NT2/D1 (cell line): ENCODE data around the genes TPTE2, GJA3, IL17D and SKA3.

DNA sequence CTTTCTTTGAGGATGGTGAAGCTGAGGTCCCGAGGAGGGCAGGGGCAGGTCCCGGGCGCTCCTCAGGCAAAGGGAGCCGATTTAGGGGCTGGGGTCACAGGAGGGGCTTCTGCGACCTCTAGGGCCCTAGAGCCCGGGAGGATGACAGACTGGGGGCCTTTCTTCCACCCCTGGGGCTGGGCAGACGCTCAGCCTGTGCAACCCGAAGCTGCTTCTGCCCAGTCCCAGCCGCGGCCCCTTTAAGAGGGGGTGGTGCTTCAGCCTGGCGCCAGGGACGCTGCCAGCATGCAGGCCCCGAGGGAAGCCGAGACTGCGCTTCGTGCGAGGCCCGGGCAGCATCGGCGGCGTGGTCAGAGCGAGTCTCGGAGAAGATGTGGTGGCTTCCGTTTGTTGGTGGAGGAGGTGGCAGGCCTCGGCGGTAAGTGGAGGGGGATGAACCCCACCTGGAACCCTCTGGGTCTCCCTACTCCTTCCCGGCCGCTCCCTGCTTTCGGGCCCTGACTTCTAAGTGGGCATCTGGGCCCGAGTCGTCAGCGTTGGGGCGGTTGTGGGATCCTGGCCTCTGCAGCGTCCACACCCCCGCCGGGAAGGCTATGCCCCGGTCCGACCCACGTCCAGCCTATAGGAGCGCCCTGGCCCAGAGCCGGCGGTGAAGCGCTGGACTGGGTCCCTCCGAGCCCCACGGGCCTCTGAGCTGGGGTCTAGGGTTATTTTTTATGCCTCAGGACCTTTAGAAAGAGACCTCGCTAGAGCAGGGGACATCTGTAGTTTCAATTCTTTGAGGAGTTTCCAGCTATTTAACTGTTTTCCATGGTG is 986.4 kb downstream of the TUBA3C start:
- RRBS, 2 experiments = no CpG with 5 or more reads among the region's 46 CpGs

GRCh38 chr13:19561264-19561875 is at the start of gene TPTE2:
TPTE2 (minus strand) TSS chr13:19561532.
- RRBS, 2 experiments = 93% methylated on average over 10 to 11 of the region's 49 CpGs

DNA sequence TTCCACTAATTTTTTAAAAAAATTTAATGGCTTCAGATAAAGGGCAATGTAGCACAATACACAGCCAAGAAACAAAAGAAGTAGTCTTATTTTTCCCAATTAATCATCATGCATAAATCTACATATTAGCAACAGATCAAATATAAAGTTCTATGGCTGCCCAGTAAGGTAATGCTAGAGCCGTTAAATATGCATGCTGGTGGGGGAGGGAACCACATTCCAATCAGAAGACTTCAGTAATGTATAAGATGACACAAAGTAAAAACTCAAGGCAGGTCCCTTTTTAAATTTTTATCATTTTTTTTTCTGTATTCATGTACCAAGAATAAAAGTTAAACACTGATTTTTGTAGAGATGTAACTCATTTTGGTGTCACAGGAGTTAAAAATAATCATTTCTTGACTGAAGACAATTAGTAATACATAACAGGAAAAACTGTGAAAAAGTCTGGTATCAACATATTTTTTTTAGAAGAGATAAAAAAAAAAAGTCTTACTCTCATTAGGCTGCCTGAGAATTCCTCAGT is 62.0 kb downstream of the MPHOSPH8 start:
- RRBS, 2 experiments = no CpG with 5 or more reads among the region's 1 CpG

- RRBS, 2 experiments = no CpG with 5 or more reads among the region's 5 CpGs
These were observed 31.5 kb downstream of the PSPC1 start for GRCh38 chr13:19751220-19751584.

DNA sequence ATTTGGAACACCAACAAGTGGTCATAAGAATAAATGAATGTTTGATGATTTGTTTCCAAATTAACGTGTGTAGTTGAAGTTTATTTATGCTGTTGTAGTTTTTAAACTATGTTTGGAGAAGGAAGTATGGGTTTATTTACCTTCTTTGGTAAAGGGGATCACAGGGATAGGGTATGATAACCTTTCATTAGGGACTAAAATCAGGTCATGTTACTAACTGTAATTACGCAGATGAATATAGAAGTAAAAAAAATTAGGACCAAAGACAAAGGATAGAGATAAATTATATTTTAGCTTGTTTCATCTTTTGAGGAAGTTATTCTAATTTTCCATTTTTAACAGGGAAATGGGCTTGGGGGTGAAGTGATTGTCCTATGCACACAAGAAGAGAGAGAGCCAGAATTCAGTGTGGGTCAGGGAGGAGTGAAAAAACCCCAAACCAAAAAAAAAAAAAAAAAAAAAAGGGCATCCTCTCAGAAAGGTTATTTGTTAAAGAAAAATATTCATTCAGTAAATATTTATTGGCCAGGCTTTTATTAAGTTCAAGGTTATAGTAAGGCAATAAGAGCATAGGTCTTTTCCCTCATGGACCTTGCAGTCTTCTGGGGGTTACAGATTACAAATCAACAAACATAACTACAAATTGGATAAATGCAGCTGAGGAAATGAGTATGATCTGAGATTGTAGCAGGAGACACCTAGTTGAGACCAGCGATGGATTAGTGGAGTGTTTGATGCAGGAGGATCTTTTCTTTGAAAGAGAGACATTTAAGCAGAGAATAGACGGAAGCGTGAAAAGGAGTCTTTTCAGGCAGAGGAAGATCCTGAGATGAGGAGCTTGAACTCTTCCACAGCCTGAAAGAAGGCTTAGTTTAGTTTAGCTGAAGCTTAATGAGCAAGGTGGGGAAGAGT is 11.9 kb downstream of the ZMYM2 start:
- RRBS, 2 experiments = no CpG with 5 or more reads among the region's 5 CpGs

DNA sequence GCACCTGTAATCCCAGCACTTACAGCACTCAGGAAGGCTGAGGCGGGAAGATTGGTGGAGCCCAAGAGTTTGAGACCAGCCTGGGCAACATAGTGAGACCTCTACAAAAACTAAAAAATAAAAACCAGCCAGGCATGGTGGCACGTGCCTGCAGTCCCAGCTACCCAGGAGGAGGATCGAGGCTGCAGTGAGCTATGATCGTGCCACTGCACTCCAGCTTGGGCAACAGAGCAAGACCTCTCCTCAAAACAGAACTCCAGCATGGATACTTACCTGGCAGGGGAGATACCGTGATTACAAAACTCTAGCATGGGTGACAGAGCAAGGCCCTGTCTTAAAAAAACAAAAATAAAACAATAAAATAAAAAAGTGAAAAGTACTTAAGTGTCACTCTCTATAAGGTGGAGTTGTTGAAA is 95.3 kb downstream of the GJA3 start:
- RRBS, 2 experiments = no CpG with 5 or more reads among the region's 5 CpGs

DNA sequence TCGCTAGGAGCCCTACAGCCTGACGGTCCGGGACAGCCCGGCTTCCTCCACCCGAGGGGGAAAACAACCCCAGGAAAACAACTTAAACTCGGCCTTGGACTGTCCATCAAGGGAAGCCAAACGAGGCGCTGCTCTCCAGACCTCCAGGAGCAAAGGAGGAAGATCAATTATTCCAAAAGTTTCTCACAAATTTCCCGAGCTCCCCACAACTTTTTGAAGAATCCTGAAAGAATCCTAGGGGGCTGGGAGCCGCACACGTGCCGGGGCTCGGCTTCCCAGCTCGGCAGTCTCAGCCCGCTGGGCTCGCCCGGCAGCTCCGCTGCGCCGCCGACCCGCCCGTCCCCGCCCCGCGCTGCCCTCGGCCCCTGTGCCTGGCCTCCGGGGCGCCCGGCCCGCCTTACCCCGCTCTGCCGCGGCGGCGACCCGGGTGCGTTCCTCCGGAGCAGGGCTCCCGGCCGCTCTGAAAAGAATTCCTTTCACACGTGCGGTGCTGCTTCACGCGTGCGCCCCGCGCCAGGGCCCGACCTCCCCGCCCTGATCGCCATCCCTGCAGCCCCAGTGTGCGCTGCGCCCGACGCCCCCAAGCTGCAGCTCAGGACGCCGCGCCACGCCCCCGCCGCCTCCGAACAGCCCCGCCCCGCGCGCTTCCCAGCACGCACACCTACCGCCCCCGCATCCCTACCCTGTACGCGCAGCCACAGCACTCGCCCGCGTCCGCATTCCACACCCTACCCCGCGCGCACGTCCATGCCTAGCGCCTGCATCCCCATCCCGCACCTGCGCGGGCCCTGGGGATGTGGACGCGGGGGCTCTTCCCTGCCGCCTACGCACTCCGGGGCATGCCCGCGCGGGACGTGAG is at the start of gene GJA3:
TSS of gene GJA3 (minus strand) at position 564 of the 859 bp plus-strand sequence.
- RRBS, 2 experiments = 1 to 2% methylated on average over 24 of the region's 92 CpGs

DNA sequence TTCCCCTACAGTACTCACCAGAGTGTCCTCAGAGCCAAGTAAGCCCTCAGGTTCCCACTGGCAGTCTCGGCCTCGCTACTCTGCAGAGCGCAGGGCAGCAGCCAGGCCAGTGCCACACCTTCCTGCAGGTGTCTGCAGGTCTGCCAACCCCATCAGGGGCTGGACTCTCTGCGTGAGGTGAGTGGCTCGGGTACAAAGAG is 15.1 kb upstream of the GJB6 start:
- RRBS, 2 experiments = no CpG with 5 or more reads among the region's 5 CpGs

- RRBS, 2 experiments = no CpG with 5 or more reads among the region's 2 CpGs
These were observed 31.1 kb upstream of the GJB6 start for GRCh38 chr13:20263243-20263683.

DNA sequence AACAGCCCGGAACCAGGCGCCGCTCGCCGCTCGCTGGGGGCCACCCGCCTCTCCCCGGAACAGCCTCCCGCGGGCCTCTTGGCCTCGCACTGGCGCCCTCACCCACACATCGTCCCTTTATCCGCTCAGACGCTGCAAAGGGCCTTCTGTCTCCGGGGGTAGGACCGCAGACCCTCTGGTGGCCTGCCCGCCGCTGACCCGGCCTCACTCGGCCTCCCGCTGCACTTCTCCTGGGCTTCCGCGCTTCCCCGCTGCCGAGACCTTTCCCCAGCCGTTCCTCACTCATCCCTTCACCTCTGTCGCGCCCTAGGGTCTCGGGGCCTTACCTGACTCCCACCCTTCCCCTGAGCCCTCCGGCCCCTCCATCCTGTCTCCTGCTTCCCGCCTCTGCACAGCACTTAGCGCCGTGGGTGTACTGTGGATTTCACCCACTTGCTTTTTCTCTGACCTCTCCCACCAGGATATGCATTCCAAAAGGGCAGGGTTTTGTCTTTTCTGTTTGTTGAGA is 69.7 kb upstream of the GJB6 start:
- RRBS, 2 experiments = 92% methylated on average over 18 of the region's 34 CpGs

GRCh38 chr13:20482774-20483257 is 42.8 kb downstream of the CRYL1 start:
- RRBS, 2 experiments = no CpG with 5 or more reads among the region's 11 CpGs

DNA sequence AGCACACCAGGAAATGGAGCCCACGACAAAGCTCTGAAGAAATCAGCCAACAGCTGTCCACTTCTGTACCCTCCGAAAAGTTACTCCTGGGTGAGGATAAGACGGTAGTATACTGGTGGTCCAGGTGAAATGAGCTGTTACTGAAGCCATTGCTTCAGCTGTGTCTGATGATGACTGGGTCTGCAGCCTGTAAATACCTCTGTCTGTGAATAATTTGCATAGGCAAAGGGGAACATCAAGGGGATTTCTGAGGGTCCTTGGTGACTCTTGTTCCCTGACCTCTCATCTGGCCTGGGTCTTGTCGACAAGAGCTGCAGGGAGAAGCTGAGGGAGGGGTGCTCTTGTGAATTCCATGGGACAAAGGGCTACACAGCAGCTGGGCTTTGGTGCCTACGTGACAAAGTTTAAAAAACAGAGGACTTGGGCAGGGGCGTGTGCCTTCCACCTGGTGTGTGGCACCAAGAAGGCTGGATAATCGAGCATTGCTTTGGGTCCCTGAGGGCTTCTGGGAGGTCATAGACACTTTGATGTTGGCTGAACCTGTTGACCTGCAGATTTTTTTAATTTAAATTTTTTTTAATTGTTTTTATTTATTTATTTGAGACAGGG is 19.0 kb upstream of the CRYL1 start:
- RRBS, 2 experiments = no CpG with 5 or more reads among the region's 7 CpGs

GRCh38 chr13:20702951-20703845 is at the start of gene IL17D:
IL17D (plus strand) TSS chr13:20703699.
- RRBS, 2 experiments = under 1 to 2% methylated on average over 40 of the region's 103 CpGs

DNA sequence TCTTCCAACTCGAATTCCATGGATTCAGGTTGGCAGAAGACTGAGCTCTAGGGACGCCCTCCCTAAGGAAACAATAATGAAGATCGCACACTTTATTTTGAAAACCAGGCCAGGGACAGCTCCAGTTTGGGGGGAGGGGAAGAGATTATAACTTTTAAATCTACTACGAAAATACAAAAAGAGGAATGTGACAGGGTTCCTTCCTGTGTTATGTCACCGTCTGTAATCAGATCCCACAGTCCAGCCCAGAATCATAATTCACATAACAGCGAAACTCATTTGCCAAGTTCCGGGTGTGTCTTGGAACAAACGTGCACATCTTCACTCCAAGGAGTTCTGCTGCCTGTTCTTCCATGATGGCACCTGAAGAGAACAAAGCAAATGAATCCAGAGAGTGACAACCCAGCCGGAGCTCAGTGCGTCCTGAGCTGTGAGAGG is 25.4 kb downstream of the IL17D start:
- RRBS, 2 experiments = 94 to 96% methylated on average over 2 of the region's 10 CpGs

- RRBS, 2 experiments = no CpG with 5 or more reads among the region's 13 CpGs
These were observed 40.4 kb upstream of the XPO4 start for GRCh38 chr13:20942984-20943230.

- RRBS, 2 experiments = no CpG with 5 or more reads among the region's 15 CpGs
These were observed 27.2 kb downstream of the LATS2 start for GRCh38 chr13:21033937-21034745.

- RRBS, 2 experiments = 82 to 87% methylated on average over 8 to 12 of the region's 68 CpGs
These were observed 14.0 kb upstream of the LATS2 start for GRCh38 chr13:21074928-21076198.

GRCh38 chr13:21079743-21080460 is 18.5 kb upstream of the LATS2 start:
- RRBS, 2 experiments = no CpG with 5 or more reads among the region's 13 CpGs

DNA sequence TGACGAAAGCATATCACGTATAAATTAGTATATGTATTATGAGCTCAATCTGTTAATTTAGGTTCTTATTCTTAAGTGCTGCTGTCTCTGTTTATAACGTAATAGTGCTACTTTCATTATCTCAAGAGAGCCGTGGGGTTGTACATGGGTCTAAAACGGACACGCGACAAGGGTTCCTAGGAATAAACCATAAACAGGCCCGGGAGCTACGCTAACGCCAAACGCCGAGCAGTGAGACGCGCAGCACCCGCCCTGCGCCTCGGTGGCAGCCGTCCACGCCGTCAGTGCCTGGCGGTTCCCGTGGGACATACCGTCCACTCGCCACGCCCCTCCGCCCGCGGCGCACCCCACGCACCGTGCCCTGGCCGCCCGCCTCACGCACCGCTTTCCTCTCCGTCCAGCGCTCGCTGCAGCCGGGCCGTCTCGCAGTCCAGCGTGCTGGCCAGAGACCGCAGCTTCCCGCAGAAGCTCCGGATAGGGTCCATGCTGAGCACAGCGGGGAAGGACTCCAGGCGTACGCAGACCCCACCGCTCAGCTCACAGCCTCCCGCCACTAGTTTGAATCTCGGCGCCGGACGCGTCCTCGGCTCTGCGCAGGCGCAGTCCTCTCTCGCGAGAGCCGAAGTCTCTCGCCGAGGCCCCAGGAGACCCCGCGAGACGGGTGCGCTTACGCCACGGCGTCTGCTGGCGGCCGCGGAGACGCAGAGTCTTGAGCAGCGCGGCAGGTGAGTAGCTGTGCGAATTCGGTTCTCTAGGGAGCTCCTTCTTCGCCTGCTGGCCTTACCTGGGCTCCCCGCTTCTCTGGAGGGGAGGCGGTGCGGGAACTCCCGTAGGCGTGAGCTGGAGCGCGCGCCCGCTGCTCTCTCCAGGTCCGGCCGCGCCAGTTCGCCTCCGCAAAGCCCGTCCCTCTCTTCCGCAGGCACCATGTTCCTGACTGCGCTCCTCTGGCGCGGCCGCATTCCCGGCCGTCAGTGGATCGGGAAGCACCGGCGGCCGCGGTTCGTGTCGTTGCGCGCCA is at the start of gene SKA3:
TSS of gene SKA3 (minus strand) at position 560 of the 1,018 bp plus-strand sequence.
- RRBS, 2 experiments = under 1 to 2% methylated on average over 19 to 20 of the region's 110 CpGs